ENCODE measurements around the gene ZP3.

GRCh38 chr7:76281273-76281890 lies 21.1 kb upstream of the HSPB1 start:
- PRO-cap = no peak
CAGE:
- cytosol, long polyA plus RNA = no peak
- long polyA plus RNA = no peak
- nucleus, long polyA plus RNA = no peak

DNA sequence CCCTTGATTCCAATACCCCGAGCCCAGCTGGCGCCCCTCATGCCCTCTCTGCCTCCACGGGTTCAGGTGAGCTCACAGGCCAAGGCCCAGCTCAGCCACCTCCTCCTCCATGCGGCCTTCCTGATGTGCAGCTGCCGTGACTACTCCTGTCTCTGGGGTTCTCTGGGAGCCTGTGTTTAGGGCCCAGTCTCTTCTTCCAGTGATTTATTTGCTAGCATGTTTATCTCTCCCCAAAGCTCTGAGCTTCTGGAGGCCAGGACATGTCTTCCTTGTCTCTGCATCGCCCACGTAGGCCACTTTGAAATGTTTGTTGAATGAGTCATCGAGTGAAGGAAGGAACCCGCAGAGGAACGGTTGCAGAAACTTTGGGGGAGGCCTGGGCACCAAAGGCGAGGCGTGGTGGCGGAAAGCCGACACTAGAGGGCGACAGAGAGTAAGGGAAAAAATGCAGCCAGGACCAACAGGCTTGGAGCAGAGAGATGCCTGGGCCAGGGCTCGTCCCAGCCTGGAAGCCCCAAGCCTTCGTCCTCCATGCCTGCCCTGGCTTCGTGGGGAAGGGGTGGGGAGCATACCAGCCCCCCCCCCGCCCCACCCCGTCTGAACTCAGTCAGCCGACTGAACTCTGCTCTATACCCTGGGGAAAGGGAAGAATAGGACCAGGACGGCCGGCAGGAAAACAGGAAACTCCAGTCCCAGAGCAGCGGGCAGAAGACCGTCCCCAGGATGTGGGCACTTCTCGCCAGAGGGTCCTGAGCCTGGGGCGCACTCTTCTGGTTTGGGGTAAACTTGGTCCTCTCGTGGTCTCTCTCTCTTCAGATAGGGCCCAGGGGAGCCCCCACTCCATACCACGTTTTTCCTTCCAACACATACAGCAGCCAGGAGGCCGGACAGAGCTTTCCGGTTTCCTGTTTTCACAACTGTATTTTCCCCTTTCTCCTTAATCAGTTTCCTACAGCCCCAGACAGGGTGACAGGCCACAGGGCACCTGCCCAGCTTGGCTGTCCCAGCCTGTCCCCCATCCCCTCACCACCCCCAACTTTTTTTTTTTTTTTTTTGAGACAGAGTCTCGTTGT lies 10.8 kb upstream of the HSPB1 start:
- PRO-cap = bidirectional peak, plus-strand start at position 448 of the sequence, minus-strand start at position 300 of the sequence
CAGE:
- cytosol, long polyA plus RNA = no peak
- long polyA plus RNA = no peak
- nucleus, long polyA plus RNA = no peak

GRCh38 chr7:76303092-76303438 lies 592 bp downstream of the HSPB1 start:
- PRO-cap = no peak
CAGE:
- cytosol, long polyA plus RNA = no peak
- long polyA plus RNA = no peak
- nucleus, long polyA plus RNA = no peak

- PRO-cap = no peak
CAGE:
- cytosol, long polyA plus RNA = no peak
- long polyA plus RNA = no peak
- nucleus, long polyA plus RNA = no peak
These were observed 15.6 kb downstream of the YWHAG start for GRCh38 chr7:76343083-76343794.

DNA sequence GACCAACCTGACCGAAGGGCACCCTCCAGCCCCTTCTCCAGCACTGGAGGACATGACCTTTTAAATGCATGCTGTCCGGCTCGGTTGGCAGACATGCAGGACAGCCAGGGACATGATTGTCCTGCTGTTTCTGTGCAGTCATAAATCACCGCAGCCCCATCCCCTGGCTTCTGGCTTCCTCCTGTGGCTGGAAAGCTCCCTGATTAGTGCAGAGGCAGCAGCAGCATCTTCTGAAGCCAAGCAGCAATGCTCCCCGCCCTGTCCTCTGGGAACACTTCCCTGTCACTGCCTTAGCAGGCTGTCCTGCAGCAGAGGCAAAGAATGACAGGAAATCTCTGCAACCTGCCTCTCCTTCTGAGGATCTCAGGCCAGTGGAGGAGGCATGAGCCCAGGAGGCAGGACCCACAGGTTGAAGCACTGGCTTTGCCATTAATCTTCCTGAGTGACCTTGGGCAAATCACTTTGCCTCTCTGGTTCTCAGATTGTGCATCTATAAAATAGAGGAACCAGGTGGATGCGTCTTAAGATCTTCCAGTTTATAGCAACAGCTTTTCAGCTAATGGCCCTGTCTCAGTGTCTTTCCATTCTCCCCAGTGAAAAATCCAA lies 7.2 kb upstream of the YWHAG start:
- PRO-cap = no peak
CAGE:
- cytosol, long polyA plus RNA = no peak
- long polyA plus RNA = no peak
- nucleus, long polyA plus RNA = no peak

GRCh38 chr7:76392845-76394130 lies 16.2 kb downstream of the SSC4D start:
- PRO-cap = bidirectional peak, plus-strand start at chr7:76393430, minus-strand start at chr7:76393179
CAGE:
- cytosol, long polyA plus RNA = start-site peak on the minus strand at chr7:76393159-76393239, 20 and 19 reads in 2 replicates
- long polyA plus RNA = no peak
- nucleus, long polyA plus RNA = no peak

- PRO-cap = no peak
CAGE:
- cytosol, long polyA plus RNA = no peak
- long polyA plus RNA = no peak
- nucleus, long polyA plus RNA = no peak
These were observed at the start of gene ZP3 for GRCh38 chr7:76424758-76425051. ZP3 (plus strand) TSS chr7:76424950.

GRCh38 chr7:76439605-76439971 lies 14.8 kb downstream of the ZP3 start:
- PRO-cap = no peak
CAGE:
- cytosol, long polyA plus RNA = no peak
- long polyA plus RNA = no peak
- nucleus, long polyA plus RNA = no peak

DNA sequence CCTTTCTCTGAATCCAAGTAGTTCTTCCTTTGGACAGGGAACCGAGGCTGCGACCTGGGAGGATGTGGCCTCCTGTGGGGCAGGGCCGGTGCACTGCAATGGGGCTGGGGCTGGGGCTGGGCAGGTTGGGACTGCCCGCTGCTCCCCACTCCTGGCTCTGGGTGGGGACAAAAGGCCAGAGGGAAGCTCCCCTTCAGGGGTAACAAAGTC lies 853 bp downstream of the UPK3B start:
- PRO-cap = no peak
CAGE:
- cytosol, long polyA plus RNA = no peak
- long polyA plus RNA = no peak
- nucleus, long polyA plus RNA = no peak

DNA sequence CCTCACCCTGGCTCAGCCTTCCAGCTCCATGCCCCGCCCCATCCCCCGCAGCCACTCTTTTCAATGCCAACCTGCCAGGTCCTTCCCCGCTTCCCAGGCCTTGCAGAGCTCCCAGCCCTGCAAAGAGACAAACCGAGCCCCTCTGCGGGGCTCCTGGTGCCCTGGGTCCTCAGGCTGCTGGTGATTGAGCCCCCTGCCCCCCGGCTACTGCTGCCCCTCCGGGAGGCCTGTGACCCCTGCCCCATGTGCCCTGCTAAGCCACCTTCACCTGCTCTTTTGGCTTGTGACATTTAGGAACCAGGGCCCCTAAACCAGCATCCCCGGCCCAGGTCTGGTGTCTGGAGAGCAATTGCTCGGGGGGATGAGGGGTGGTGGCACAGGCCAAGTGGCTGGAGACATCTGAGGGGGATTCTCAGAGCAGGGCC lies 25.7 kb downstream of the SPDYE17 start:
- PRO-cap = no peak
CAGE:
- cytosol, long polyA plus RNA = no peak
- long polyA plus RNA = no peak
- nucleus, long polyA plus RNA = no peak

GRCh38 chr7:77135021-77135637 lies 12.7 kb downstream of the CCDC146 start:
- PRO-cap = no peak
CAGE:
- cytosol, long polyA plus RNA = no peak
- long polyA plus RNA = no peak
- nucleus, long polyA plus RNA = no peak

GRCh38 chr7:77197885-77198483 lies 1.6 kb downstream of the FGL2 start:
- PRO-cap = no peak
CAGE:
- cytosol, long polyA plus RNA = no peak
- long polyA plus RNA = no peak
- nucleus, long polyA plus RNA = no peak

DNA sequence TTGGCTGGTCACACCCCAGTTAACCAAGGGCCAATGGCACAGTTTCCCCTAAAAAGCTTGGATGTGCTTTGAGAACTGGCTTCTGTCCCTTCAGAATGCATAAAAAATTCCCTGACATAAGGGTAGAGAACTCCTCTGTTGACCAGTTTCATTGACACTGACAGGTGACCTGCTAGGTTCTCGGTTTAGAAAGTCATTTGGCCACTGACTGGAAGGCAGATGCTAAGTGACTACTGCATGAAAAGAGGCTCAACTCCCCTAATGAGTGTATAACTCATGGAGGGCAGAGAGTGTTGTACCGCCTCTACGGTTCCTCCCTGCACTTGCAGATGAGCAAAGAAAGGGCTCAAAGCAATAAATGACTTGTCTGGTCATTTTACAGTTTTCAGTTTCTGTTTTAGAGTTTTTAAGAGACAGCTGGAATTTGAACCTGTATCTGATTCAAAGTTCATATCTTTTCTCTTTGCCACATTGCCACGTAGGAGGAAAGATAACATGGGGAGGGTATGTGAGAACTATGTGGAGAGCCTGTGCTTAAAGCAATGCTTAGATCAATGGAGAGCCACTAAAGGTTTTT lies 2.9 kb upstream of the FGL2 start:
- PRO-cap = no peak
CAGE:
- cytosol, long polyA plus RNA = no peak
- long polyA plus RNA = no peak
- nucleus, long polyA plus RNA = no peak

DNA sequence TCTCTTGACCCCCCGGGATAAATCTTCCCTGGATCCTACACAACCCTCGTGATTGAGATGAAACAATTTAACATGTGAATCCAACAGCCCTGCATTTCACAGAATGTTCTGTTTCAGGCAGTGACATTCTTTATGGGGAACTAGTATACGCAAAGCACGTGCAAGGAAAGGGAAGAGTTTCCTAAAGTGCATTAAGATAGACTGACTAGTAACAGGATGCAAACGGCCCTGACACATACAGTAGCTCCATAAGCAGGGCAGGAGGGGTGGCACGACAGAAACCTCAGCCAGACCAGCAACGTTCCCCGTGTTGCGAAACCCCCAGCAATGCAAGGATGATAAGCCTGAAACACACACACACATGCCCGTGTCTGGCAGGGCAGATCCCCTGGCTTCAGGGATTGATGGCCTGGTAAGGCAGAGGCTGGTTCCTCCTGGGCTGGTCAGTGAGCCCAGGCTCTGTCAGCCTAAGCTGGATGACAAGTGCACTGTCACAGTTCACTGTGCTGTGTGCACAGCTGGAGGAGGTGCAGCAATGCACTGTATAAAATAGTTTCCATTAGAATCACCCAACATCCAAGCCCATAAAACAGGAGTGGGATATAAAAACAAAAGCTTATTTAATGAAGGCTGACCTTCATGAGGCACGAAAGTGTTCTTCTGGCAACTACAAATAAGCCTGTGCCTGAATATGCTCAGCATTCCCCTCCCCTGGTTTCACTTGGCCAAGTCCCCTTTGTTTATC lies 89.0 kb downstream of the GSAP start:
- PRO-cap = no peak
CAGE:
- cytosol, long polyA plus RNA = no peak
- long polyA plus RNA = no peak
- nucleus, long polyA plus RNA = no peak

DNA sequence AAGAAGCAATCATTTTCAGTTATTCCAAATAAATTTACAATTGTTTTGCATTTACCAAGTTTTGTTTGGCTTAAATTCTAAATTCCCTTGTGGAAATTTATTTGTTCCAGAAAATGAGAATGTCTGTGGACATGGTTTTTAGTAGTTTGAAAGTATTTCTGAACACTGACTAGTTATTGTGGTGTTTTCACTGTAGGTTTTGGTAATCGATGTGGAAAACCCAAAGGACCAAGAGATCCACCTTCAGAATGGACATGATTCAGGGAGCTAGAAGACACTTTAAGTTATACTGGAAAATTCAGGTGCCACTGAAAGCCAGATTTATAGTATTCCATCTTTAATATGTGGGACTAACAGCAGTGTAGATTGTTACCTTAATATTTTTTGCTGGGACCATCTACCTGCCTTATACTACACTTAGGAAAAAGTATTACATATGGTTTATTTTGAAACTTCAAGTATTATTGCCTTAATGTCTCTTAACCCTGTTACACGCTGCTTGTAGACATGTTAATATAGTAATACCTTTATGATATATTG lies 57.2 kb upstream of the RSBN1L start:
- PRO-cap = no peak
CAGE:
- cytosol, long polyA plus RNA = no peak
- long polyA plus RNA = no peak
- nucleus, long polyA plus RNA = start-site peak on the plus strand centred at position 265 of the sequence, 9 bp wide, 30 and 87 reads in 2 replicates

- PRO-cap = no peak
CAGE:
- cytosol, long polyA plus RNA = no peak
- long polyA plus RNA = no peak
- nucleus, long polyA plus RNA = no peak
These were observed 12.2 kb upstream of the RSBN1L start for GRCh38 chr7:77683993-77684504.

DNA sequence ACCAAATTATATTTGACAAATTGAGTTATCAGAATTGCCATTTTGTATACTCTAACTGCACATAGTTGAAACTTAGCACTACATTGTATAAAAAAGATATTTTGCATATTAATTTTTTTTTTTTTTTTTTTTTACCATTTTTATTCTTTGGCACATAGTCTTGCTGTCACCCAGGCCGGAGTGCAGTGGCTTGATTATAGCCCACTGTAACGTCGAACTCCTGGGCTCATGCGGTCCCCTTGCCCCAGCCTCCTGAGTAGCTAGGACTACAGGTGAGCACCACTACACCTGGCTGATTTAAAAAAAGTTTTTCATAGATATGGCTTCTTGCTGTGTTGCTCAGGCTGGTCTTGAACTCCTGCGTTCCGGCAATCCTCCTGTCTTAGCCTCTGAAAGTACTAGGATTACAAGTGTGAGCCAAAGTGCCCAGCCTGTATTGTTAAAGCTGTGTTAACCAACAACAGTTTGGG lies 15.0 kb downstream of the RSBN1L start:
- PRO-cap = no peak
CAGE:
- cytosol, long polyA plus RNA = no peak
- long polyA plus RNA = no peak
- nucleus, long polyA plus RNA = no peak

DNA sequence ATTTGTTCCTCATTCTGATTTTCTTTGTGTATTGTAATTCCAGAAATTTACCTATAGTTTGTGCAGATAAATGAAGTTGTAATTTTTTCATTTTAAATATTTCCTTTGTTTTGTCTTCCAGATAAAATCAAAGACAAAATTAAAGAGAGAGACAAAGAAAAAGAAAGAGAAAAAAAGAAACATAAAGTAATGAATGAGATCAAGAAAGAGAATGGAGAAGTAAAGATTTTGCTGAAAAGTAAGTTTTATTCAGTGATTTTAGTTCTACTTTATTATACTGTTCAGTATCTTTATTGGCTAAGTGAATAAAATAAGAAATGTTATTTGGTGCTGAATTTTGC lies 40.0 kb downstream of the RSBN1L start:
- PRO-cap = no peak
CAGE:
- cytosol, long polyA plus RNA = no peak
- long polyA plus RNA = no peak
- nucleus, long polyA plus RNA = no peak

GRCh38 chr7:78489577-78490220 lies 691.5 kb upstream of the TMEM60 start:
- PRO-cap = no peak
CAGE:
- cytosol, long polyA plus RNA = no peak
- long polyA plus RNA = no peak
- nucleus, long polyA plus RNA = no peak

- PRO-cap = no peak
CAGE:
- cytosol, long polyA plus RNA = no peak
- long polyA plus RNA = no peak
- nucleus, long polyA plus RNA = no peak
These were observed 54.6 kb upstream of the CD36 start for GRCh38 chr7:80583850-80584285.